ENCODE results near the genes DAPK3 and EEF2.

- PRO-cap: bidirectional peak, plus-strand start at chr19:3360193, minus-strand start at chr19:3360250; bidirectional peak, plus-strand start at chr19:3360715, minus-strand start at chr19:3360623
Observed at GRCh38 chr19:3360148-3361098, 6.0 kb upstream of the NFIC start.

DNA sequence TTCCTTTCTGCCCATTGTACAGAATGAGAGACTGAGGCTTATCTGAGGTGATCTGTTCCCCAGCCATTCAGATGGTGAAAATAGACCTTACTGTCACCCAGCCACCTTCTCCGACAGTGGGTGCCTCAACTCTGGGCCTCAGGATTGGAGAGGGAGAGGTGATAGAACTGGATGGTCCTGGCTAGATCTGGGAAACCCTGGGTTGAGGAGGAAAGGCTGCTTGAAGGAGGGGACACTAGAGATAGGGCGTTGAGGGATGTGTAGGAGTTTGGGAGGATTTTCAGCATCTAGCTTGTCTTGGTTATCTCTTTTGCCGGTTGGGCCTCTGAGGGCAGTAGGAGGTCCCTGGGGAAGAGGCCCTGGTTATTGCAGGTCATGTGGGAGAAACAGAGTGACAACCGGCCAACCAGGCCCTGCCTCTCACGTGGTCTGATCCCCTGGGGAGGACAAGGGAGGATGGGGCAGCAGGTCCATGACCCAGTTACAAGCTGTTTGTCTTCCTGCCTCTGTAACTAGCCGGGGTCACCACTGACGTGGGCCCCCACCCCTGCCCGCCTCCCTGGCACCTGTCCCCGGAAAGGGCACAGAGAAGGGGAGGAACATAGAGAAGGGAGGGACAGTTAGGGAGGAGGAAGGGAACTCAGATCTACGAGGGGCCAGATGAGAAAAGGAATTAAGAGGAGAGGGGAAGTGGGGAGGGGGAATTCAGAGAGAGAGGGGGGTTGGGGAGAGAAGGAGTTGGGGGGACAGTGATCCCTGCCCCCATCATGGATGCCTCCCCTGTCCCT lies 8.2 kb downstream of the NFIC start:
- PRO-cap: no peak

DNA sequence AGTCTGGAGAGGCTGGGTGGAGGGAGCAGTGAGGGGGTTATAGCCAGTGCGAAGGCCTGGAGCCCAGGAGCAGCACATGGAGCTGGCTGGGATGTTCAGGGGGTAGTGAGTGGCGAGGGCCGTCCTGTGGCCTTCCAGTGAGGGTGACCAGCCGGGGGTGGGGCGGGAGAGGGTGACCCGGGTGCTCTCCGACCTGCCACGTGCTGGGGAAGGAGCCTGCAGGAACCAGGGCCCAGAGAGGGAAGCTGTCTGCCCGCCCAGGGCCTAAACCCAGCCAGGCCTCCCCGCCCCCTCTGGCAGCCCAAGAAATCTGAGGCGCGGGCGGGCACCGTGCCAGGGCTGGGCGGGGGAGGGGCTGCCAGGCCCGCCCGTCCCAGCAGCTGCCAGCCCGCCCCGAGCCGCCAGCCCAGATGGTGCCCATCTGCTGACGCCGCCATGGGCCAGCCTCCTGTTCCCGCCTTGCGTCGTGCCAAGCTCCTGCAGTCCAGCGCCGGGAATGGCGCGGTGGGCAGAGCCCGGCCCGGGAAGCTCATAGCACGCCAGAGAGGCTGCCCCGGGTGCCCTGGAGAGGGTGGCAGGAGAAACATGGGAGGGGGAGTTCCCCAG lies 21.4 kb downstream of the NFIC start:
- PRO-cap: no peak

DNA sequence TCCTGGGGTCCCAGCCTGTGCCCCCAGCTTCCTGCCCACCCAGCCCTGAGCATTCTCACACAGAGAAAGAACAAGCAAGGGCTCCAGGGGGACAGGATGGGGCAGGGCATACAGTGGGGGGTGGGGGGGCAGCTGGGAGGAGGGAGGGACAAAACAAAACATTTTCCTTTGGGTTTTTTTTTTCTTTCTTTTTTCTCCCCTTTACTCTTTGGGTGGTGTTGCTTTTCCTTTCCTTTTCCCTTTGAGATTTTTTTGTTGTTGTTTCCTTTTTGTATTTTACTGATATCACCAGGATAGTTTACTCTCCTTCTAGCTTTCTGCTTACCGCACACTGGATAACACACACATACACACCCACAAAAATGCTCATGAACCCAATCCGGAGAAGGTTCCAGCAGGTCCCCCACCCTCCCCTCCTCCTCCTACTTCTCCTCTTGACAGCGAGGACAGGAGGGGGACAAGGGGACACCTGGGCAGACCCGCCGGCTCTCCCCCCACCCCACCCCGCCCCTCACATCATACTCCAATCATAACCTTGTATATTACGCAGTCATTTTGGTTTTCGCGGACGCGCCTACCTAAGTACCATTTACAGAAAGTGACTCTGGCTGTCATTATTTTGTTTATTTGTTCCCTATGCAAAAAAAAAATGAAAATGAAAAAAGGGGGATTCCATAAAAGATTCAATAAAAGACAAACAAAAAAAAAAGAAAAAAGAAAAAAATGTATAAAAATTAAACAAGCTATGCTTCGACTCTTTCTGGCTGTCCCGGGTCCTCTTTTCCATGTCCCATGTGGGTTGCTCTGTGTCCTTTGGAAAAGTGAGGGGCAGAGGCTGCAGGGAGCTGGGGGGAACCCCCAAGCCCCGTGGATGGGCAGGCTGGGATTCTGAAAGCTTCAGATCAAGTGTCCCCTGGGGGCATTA lies 11.6 kb downstream of the SMIM24 start:
- PRO-cap: no peak

DNA sequence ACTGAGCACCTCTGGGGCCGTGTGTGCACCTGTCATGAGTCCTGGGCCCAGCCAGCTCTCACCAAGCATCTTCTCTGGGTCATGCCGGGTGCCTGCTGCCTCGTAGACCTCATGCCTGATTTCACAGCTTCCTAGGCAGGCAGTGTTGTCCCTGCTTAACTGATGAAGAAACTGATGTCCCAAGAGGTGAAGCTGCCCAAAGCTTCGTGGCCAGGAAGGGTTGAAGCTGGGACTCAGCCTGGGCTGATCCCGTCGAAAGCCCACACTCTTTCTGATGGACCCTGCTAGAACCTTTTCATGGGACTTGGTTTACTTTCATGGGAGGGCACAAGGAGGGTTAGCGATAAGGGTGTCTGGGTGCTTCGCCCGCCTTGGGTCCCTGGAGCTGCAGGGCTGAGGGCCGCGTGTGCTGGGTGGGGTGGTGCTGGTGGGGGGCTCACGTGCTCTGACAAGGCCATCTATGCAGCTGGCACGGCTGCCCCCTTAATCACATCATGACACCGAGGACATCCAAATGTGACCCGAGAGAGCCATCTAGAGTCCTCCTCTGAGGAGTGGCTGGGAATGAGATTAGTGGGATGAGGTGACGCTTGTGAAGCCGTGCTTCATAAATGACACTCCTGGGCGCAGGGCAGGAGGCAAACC lies 6.3 kb downstream of the FZR1 start:
- PRO-cap: no peak

DNA sequence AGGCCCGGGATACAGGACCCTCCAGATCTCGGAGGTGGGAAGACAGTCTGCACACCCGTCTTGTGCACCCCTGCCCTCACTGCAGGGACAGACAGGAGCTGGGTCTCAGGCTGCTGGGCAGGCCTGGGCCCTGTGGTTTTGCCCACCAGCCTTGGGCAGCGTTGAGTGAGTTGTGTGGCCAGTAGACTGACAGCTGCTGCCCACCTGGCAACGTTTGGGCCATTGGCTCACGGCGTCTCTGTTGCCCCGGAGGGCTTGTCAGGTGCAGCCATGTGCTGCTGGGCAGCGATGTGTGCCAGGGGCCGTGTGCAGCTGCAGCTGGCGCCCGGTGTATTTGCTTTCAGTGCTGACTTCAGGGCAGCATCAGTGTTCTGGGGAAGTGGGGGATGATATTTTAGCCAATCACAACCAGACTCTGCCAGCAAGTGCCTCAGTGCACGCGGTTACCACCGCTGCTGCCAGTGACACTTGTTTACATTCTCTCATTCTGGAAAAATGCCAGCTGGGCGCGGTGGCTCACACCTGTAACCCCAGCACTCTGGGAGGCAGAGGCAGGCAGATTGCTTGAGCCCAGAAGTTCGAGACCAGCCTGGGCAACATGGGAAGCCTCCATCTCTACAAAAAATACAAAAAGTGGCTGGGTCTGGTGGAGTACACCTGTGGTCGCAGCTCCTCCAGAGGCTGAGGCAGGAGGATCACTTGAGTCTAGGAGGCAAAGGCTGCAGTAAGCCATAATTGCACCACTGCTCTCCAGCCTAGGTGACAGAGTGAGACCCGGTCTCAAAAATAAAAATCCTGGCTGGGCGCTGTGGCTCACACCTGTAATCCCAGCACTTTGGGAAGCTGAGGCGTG lies 10.7 kb downstream of the FZR1 start:
- PRO-cap: no peak

- PRO-cap: no peak
Observed at GRCh38 chr19:3538380-3538911, 528 bp upstream of the TEKTIP1 start.

DNA sequence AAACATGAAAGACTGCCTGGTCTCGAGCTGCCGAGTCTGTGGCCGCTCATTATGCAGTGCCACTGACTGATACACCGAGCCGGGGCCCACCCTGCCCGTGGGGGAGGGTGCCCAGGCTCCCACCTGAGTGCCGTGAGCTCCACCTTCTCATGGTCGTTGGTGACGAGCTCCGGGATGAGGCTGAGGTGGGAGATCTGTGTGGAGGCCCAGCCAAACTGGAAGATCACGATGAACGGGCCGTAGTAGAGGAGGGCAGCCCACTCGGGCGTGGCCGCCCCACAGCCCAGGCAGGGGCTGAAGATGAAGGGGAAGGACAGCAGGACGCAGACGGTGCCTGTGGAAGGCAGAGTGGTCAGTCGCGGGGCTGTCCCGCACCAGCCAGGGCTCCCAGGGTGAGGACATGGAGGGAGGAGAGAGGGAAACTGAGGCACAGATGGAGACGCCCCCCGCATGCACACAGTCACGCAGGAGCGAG lies 6.5 kb downstream of the MFSD12 start:
- PRO-cap: no peak

- PRO-cap: no peak
Observed at GRCh38 chr19:3653072-3653685, 26.6 kb upstream of the CACTIN start.

- PRO-cap: bidirectional peak, plus-strand start at chr19:3688741, minus-strand start at chr19:3688562
Observed at GRCh38 chr19:3688267-3689150, 11.8 kb downstream of the PIP5K1C start.

- PRO-cap: no peak
Observed at GRCh38 chr19:3697950-3698398, 2.3 kb downstream of the PIP5K1C start.

DNA sequence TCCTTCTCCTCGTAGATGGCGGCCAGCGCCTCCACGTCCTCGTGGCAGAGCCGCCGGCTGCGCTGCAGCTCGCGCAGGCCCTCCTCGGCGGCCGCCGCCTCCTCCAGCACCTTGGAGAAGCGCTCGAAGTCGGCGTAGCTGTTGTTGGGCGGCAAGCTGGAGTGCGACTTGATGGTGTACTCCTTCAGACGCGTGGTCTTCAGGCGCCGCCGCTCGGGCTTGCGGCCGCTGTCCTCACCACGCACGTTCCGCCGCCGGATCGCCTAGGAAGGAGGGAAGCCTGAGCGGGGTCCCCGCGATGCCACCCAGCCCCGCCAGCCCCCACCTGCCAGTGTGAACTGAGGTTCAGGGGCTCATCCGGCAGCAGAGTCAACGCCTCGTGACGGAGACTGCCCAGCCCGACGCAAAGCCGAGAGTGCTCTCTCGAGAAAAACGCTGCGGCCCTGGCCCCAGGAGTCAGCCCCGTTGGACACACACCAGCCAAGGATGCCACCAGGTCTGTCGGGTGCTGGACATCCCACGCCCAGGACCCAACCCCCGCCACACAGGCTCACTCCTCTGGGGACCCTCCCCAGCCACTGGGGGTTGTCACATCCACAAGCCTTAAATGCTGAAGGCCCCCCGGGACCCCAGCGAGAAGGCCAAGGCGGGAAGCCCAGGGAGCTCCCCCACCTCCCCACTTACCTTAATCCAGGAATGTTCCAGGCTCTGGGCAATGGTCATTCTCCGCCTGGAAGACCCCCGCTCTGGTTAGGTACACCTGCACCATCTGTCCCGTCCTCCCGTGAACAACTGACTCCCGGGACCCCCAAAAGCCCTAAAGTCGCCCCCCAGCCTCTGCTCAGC lies 11.3 kb downstream of the DAPK3 start:
- PRO-cap: no peak

- PRO-cap: bidirectional peak, plus-strand start at chr19:3971384, minus-strand start at chr19:3971096
Observed at GRCh38 chr19:3970989-3971728, at the start of gene DAPK3. Gene DAPK3, minus strand, starts transcription at chr19:3971099.

GRCh38 chr19:3984734-3985752 lies at the start of gene EEF2:
Gene EEF2, minus strand, starts transcription at chr19:3985463.
- PRO-cap: bidirectional peak, plus-strand start at chr19:3985426, minus-strand start at chr19:3985463

- PRO-cap: no peak
Observed at GRCh38 chr19:4023493-4024322, 16.2 kb downstream of the PIAS4 start.

- PRO-cap: no peak
Observed at GRCh38 chr19:4028638-4029567, 21.4 kb downstream of the PIAS4 start.

- PRO-cap: unidirectional peak, plus-strand start at chr19:4035146
Observed at GRCh38 chr19:4034909-4036173, 27.8 kb downstream of the PIAS4 start.

GRCh38 chr19:4060361-4061025 lies 6.2 kb downstream of the ZBTB7A start:
- PRO-cap: no peak

DNA sequence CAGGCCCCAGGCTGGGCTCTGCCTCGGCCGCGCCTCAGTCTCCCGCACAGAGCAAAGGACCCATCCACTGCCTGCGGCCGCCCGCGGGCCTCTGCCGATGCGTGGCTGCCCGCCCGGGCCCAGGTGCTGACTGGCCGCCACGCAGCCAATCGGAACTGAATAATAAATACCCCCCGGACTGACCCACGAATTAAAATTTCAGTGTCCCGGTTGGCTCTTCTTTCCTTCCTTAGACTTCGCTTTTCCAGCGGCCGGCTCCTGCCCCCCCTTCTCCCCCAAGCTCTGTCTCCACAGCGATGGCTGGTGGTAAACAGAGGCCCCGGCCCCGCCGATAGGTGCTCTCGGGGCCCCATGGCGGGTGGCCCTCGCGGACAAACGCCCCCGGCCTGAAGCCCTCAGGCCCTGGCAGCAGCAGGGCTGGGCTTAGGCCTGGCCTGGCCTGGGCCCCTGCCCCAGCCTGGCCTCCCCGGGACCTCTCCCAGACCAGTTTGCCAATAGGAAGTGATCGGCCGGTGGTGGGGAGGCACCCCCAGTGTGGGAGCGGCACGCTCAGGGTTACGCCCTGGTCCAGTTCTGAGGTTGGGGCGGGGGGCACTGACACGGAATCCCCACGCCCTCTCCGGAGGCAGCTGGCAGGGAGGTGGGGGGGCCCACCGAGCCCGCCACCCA lies 2.5 kb downstream of the ZBTB7A start:
- PRO-cap: bidirectional peak, plus-strand start at position 221 of the sequence, minus-strand start at position 93 of the sequence

GRCh38 chr19:4069316-4069638 lies 2.6 kb upstream of the ZBTB7A start:
- PRO-cap: no peak